Jurkat, Clone E6-1 (cell line): ENCODE data around the genes RGPD4, RANBP2 and CCDC138.

DNA sequence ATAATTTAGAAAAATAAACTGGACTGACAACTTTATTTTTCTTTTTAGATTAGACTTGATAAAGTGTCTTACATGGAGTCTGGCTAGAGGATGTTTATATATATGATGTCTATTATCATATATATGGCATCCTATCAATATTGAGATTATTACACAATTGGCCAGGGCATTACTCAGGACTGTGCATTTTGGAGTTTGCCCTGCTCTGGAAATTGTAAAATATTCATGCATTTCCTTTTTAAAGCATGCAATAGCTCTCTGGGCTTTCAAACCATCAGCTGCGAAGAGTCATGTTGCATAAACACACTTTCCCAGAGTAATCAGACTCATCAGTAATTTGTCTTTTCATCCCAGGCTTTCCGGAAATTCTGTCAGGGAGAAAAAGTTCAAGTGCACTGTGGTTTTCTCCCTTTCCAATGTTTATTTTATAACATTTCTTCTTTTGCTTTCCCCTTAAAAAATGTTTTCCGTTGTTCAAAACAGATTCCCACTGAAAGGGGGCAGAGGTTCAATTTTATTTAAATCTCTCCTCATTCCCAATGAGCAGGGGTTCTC lies 38.8 kb upstream of the FHL2 start:
- RRBS = no CpG with 5 or more reads among the region's 3 CpGs

- RRBS = no CpG with 5 or more reads among the region's 4 CpGs
Observed at GRCh38 chr2:105444187-105444641, 45.4 kb upstream of the FHL2 start.

DNA sequence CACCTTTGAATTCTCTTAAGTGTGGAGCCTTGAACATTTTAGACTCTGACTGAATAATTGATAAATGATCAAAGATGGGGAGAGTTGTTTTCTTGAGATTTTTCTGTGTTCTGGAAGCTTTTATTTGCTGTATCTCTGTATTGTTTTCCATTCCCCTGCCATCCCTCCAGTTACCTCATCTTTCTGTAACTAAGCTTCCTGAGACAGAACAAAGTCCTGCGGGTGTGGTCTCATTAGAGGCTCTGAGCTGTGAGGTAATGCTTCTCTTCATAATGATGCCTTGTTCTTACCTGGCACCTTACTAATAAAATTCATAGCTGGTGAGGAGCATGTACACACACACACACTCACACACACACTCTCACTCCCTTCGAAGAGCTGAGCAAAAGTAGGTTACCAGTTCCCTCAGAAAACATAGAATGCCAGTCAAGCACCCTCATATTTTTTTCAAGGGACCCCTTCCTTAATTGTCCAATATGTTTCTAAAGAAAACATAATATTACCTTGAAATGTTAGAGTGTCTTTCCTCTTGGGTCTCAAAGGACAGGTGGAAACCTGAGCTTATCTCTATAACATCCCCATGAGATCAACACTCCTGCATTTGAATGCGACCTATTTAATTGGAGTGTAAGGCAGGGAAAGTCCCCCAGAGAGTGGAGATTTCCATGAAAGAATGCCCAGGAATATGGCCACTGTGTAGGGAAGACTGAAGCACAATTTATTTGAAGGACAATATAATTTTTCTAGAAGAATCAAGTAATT lies 161.7 kb upstream of the NCK2 start:
- RRBS = no CpG with 5 or more reads among the region's 3 CpGs

GRCh38 chr2:105802512-105803204 lies 57.9 kb downstream of the NCK2 start:
- RRBS = no CpG with 5 or more reads among the region's 10 CpGs

GRCh38 chr2:106110406-106110778 lies 44.9 kb downstream of the ECRG4 start:
- RRBS = no CpG with 5 or more reads among the region's 8 CpGs

DNA sequence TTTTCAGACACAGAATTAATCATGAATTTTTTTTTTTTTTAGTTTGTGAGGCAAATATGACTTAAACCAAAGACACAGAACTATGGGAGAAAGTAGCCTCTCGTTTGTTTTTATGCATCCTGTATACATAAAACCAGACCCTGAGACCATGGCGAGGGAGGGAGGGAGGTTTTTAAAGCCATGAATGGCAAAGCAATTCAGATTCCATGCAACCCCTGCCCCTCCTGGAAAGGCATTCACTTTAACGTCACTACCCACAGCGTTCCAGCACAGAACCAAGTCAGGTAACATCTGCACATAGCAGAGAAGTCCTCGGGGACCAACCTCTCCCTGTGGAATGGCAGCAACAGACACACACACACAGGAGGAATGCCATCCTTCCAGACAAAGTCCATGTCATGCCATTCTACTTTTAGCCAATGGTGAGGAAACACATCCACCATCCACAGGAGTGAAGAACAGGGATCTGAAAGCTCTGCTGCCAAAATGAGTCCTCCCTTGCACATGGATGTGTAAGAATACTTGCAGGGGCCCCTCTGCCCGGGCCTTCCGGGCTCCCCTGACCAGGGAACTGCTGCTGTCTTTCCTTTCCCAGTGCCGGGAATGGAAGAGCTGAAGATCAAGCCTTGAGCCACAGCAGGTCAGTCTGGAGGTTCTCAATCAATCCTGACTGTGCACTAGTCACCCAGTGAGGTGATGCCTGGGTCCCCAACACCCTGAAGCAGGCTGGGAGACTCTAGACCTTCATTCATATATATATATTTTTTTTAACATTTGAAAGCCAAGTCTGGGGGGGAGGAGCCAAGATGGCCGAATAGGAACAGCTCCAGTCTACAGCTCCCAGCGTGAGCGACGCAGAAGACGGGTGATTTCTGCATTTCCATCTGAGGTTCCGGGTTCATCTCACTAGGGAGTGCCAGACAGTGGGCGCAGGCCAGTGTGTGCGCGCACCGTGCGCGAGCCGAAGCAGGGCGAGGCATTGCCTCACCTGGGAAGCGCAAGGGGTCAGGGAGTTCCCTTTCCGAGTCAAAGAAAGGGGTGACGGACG lies 63.7 kb downstream of the UXS1 start:
- RRBS = 94% methylated on average over 1 of the region's 26 CpGs

- RRBS = no CpG with 5 or more reads among the region's 6 CpGs
Observed at GRCh38 chr2:106192754-106193302, 1.3 kb downstream of the UXS1 start.

DNA sequence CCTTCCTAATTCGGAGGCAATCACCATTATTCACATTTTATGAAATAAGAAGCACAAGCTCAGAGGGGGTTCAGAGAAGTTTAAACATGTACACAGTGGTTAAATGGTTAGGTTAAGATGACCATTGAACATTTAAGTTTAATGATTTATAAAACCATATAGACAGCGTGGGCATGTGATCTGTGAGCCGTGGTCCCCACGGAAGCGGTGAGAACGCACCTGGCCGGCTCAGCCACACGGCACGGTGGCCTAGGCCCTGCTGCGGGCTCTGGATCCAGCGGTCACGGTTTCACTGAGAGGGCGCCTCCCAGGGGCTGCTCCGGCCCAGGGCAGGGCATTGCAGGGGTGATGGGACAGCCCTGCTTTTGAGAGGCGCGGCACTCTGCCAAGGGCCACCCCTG lies 125.0 kb downstream of the RGPD3 start:
- RRBS = no CpG with 5 or more reads among the region's 16 CpGs

DNA sequence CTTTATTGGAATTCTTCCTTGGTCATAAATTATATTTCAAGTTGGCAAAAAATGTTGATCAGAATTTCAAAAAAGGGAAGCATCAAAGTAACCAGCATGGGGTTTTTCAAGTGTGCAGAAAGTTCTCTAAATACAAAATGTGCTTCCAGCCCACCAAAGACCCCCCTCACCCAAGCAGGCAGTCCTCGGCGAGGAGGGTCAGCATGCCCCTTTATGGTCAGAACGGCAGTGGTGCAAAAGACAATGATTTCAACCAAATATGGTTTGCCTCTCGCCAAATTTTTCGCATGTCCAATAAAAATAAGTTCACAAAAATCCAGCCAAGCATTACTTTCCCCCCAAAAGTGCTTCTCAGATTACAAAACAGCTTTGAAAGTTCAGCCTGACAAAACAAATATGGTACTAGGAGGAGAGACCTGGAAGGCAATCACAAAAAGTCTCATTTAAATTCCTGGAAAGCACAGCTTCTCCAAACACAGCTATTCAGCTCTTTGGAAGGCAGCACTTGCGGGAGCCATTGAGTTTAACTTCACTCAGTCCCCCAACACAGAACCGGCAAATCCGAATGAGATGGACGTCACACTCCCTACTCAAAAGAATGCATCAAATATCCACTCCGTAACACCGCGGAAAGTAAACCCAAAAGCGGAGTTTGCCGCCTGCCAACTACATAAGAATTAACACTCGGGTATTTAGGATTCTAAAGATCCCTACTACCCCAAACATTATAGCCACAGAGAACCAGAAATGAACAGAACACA lies 782 bp downstream of the ST6GAL2 start:
- RRBS = no CpG with 5 or more reads among the region's 15 CpGs

- RRBS = no CpG with 5 or more reads among the region's 41 CpGs
Observed at GRCh38 chr2:107826694-107827125, at the start of gene RGPD4. RGPD4 (plus strand) TSS chr2:107826892.

GRCh38 chr2:108472763-108473382 lies 23.9 kb downstream of the GCC2 start:
- RRBS = no CpG with 5 or more reads among the region's 3 CpGs

DNA sequence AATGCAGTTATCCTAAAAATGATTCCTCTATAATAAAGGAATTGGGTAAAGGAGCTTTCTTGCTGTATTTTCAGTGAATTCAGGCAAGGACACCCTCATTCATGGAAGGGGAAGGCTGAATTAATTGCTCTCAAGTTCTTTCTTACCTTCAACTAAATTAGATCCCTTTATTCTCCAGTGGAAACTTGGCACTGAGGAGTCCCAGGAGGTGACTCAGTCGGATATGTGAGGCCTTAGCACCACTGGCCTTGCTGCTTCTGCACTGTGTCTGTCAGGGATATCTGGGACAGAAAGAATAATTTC lies 53.2 kb downstream of the LIMS1 start:
- RRBS = no CpG with 5 or more reads among the region's 1 CpG

DNA sequence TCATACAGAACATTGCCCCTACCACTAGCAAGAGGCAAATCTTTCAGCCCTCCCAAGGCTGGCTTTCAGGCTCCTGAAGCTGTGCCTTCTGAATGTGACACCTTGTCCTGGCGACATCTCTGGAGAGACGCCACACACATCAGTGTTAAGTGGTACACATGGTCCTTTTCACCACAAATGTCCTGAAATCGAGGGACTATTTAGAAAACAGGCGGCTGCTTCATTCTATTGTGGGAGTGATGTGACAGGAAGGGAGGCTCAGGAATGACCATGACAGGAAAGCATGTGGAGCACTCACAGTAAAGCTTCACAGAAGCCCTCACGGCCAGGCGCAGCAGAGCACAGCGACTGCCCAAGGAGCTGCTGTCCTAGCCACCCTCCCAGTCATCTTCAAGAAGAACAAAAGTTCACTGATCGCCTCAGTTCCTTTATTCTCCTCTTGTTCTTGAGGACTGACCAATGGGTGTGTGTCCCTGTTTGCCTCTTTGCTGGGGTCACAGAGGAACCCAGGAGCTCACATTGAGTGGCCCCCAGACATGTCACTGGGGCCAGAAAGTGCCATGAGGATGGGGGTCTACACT lies 84.7 kb upstream of the RANBP2 start:
- RRBS = no CpG with 5 or more reads among the region's 8 CpGs

GRCh38 chr2:108701230-108701553 lies 18.1 kb upstream of the RANBP2 start:
- RRBS = no CpG with 5 or more reads among the region's 3 CpGs

GRCh38 chr2:108719198-108720002 lies at the start of gene RANBP2:
RANBP2 (plus strand) TSS chr2:108719482.
- RRBS = 3% methylated on average over 11 of the region's 92 CpGs

DNA sequence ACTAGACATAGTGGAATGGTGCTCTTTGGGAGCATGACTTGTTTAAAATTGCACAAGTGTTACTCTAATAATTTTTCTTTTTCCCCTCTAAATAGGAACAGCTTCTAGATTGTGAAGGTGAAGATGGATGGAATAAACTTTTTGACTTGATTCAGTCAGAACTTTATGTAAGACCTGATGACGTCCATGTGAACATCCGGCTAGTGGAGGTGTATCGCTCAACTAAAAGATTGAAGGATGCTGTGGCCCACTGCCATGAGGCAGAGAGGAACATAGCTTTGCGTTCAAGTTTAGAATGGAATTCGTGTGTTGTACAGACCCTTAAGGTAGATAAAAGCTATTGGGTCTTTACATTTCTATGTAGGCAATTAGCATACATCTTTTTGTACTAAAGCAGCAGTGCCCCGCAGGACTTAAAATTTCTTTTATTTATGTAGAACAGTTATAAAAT lies 16.2 kb downstream of the RANBP2 start:
- RRBS = no CpG with 5 or more reads among the region's 6 CpGs

GRCh38 chr2:108756348-108756820 lies 30.2 kb upstream of the CCDC138 start:
- RRBS = no CpG with 5 or more reads among the region's 2 CpGs

DNA sequence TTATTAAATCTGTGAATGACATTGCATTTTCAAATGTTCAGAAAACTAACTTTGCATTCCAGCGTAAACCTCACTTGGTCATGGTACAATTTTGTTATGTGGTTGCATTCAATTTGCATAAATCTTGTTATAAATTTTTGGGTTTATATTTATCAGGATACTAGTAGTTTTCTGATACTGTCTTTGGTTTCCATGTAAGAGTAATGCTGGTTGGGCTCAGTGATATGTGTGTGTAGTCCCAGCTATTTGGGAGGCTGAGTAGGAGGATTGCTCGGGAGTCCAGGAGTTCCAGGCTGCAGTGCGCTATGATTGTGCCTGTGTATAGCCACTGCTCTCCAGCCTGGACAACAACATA lies 12.5 kb upstream of the CCDC138 start:
- RRBS = no CpG with 5 or more reads among the region's 3 CpGs

DNA sequence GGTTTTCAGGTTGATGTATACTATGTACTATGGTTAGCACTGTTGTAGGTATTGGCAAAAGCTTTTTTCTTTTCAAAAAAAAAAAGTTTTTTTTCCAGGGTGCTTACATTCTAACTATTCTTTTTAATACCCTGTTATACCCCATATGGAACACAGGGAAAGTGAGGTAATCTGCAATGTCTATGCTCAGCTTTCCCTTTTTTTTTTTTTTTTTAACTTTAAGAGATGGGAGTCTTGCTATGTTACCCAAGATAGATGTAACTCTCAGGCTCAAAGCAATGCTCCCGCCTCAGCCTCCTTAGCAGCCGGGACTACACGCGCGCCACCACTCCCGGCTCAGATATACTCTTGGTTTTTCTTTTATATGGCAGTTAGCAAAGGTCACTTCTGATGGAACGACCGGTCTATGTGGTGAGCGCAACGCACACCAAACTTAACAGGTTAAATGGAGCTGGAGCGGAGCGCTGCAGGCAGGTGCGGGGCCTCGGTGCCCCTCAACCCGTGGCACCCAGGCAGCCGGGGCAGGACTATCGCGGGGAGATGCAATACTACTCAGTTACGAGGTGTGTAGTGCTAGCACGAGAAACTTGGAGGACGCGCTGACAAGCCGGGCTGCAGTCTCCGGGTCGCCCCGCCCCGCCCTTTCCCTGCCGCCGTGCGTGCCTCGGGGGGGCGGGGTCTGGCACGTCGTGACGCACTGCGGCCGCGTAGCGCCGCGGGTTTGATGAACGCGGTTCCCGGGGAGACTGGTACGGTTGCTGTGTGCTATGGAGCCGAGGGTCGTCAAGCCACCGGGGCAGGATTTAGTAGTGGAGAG lies at the start of gene CCDC138:
TSS of gene CCDC138 (plus strand) at position 716 of the 817 bp plus-strand sequence.
- RRBS = 2% methylated on average over 13 of the region's 48 CpGs

GRCh38 chr2:109129366-109129886 lies 421 bp downstream of the SH3RF3 start:
- RRBS = 46% methylated on average over 6 of the region's 62 CpGs